ENCODE measurements around a stretch of chr3.

DNA sequence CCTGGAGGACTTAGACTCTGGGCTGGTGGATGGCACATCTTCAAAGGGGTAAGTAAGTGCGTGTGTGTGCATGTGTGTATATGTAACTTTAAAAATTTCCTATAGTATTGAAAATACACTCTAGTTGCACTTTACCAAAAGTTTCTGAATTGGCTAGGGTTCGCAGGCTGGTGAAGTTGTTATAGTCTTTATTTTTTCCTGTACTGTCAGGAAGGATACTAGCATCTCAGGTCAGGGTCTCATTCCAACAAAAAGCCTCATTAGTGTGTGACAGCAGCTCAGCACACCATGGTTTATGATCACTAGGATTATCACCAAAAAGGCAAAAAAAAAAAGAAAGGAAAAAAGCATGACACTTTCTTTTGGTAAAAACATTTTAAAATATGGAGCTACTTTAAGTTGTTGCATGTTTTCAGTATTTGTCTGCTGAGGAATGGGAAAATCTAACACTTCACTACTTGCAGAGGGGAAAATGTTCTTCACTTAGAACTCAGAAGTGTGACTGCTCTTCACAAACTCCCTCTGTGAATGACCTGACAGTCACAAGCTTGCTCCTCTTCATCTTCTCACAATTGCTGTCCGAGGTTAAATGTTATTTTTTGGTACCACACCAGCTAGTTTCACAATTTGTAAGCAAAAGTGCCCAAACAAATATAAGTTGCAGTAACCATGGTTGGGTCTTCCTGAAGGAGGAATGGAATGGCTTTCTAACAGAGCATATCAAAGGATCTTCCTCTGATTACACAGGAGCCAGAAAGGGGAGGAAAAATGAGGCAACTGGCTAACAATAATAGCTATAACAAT is 90.8 kb downstream of the WWTR1 start:
- PRO-cap, result no peak

DNA sequence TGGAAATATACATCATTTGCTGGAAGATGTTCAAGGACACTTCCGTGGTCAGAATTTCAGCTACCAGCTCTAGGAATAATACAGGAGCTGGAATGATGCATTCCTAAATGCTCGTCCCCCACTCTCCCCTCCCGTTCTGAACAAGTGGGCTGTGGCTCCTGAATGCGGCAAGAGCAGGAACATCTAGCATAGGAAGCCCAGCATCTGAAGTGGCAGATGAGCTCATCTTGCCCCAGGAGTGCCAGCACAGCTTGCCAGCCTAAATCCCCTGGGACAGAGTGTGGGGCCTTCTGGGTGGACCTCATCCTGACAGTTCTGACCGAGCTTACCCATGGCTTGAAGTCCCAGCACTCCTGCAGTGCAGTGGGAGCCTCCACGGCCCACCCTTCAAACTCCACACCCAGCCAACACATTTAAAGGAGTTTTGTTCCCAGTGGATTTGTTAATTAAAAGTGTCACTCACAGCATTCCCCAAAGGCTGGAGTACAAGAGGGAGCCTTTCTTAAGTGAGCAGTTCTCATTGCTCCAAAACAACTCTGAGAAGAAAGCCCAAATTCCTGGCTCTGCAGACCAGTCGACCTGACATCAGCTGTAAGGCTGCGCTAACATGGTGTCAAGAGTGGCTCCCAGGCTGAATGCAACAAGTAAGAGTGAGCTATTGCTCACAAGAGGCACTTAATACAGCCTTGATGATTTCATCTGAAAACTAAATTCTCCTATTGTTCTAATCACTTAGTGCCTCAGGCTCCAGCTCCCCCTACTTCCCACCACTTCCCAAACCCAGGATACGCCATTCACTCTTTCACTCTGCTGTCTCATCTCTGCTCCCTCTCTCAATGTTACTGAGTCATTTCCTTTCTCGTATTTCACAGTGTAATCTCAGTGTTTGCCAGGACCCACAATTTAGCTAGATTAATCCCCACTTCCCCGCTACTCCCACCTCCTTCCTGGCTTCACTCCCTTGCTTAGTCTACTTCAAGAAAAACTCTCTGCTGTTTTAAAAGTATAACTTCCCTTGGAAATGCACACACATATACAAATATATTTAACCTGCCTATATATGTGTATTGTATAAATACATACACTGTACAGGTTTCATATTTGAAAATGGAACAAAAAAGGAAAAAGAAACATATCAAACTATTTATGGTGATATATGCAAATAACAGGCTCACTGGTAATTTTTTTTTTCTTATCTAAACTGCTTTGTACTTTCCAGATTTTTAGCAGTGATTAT is 81.8 kb downstream of the WWTR1 start:
- PRO-cap, result bidirectional peak, plus-strand start at position 215 of the sequence, minus-strand start at position 138 of the sequence; bidirectional peak, plus-strand start at position 941 of the sequence, minus-strand start at position 652 of the sequence

DNA sequence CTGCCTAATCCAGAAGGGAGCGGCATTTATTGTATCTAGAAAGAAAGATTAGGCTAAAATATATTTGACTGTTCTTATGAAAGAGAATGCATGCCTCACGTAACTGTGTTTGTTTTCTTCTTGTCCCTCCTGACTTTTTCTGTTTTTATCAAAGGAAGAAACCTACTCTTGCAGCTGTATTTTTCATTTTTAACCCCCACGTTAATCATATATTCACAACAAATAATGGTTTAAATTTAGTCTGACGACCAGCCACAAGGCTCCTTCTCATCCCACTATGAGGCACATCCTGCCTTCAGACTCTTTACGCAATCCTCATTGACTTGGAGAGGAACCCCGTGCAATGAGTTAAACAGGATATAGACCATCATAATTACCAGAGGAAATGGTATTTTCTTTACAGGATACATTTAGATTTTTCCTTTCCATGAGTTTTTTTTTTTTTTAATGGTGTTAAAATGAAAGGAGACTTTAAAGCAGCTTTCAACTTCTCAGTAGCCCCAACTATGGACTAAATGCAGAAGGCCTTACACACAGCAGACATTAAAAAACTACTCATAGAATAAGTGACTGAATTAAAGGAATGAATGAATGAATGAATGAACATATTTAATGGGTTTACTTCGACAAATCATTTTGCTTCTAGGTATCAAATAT is 68.5 kb downstream of the WWTR1 start:
- PRO-cap, result bidirectional peak, plus-strand start at position 233 of the sequence, minus-strand start outside the sequence; bidirectional peak, plus-strand start at position 503 of the sequence, minus-strand start at position 279 of the sequence

DNA sequence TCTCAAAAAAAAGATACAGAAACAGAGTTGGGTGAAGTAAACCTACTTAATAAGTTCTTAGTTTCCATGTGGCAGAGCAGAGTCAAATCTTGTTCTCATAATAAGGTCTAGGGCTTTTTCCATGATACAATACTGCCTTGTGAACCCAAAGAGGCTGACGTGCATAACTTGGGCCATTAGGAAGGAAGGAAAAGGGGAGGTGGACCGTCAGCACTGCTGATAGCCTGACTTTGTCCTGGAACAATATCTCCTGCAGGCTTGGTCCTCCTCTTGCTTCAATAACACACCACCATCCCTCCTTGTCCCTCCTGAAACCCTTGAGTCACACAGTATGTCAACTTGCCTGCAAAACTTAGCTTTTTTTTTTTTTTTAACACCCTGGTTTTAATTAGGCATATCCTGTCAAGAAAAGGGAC is 67.2 kb downstream of the WWTR1 start:
- PRO-cap, result bidirectional peak, plus-strand start outside the sequence, minus-strand start at position 285 of the sequence

GRCh38 chr3:149703005-149703404 is 45.2 kb upstream of the WWTR1 start:
- PRO-cap, result no peak

- PRO-cap, result no peak
Observed at GRCh38 chr3:150022485-150023569, 52.1 kb upstream of the PFN2 start.

- PRO-cap, result no peak
Observed at GRCh38 chr3:150216027-150216490, 192.0 kb upstream of the TSC22D2 start.

GRCh38 chr3:150267284-150267715 is 140.8 kb upstream of the TSC22D2 start:
- PRO-cap, result no peak

GRCh38 chr3:150308618-150309155 is 99.4 kb upstream of the TSC22D2 start:
- PRO-cap, result no peak

DNA sequence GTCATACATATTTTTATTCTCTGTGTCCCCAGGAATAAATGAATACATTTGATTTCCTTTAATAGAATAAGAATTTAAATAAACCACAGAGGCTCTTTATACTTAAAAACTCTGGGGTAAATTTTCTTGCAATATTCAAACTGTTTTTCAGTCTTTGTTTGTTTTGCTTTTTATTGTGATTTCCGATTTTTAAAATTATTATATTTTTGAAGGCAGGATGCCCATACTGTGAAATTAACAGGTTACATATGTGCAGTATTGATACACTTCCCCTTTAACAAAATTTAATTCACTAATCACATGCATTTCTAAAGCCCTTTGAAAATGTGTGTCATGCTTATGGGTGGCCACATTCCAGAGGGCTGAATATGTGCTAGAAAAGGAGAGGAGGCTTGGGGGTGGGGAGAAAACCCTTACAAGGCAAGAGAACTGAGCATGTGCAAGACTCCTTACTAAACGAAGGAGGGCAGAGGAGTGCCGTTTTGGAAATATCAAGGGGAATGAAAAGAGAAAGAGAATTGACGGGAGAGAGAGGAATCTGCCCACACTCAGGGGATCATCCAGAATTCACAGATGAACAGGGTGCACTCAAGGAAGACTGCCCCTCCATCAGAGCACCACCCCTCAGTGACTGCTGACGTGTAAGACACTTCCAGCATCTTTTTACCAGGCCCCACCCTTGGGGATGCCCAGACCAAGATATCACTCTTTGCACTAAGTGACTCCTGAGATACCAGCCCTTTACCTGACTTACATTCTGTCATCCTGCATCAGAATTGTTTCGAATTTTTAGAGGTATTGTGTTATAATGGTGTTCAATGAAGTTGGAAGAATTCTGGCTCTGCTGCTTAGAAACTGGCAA is 38.0 kb upstream of the TSC22D2 start:
- PRO-cap, result bidirectional peak, plus-strand start at position 405 of the sequence, minus-strand start at position 361 of the sequence; bidirectional peak, plus-strand start at position 573 of the sequence, minus-strand start at position 636 of the sequence

DNA sequence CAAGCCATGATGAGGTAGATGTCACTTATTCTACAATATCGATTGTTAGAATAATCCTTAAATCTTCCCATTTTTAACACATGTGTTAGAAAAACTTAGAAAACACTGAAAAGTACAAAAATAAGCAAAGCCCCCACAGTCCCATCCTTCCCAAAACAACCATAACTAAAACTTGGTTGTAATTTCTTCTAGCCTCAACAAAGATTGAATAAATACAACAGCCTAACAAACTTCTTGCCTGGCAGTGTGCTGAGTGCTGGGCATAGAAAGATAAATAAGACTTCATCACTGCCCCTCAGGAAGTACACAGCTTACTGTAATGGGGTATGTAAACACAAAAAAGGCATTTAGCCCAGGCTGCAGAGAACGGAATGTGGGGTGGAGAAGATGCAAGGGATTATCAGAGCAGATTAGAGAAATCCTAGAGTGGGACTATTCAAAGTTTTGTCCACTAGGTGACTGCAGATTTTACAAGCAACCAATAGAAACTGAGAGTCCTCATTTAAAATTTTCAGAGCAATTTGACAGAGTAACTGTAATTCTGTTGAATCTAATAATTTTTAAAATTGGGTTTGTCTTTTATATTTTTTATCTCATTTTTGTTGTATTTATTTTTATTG is 35.4 kb upstream of the TSC22D2 start:
- PRO-cap, result unidirectional peak, minus-strand start at position 373 of the sequence

DNA sequence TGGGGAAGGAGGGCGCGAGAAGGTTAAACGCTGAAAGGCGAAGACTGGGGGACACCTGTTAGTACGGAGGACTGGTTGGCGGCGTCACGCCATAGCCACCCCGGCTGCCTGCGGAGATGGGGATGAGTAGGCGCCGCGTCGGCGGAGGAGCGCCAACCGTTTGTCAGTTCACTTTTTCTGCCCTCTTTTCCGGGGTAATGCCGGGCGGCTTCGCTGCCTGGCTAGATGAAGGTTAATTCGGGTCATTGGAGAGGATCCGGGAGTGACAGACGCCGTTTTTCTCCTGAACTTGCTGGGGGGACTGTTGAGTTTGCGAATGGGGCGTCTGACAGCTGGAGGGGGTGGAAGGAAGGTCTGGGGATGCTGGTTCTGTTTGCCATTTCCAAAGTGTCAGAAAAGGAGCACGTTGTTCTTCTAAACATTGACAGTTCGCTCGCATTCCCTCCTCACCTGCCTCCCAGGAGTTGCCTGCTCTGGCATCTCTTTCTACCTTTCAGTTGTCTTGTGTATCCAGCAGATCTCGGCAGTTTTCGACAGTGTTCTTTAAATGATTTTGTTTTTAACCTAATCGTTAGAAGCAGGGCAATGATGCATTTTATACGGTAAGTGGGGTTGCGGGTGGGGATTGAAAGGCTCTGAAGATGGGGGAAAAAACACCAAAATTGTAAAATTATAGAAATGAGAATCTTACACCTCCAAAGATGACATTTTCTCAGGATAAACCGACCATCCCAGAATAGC is 779 bp downstream of the SELENOT start:
- PRO-cap, result bidirectional peak, plus-strand start at position 170 of the sequence, minus-strand start at position 73 of the sequence

GRCh38 chr3:150607262-150607839 is 4.2 kb downstream of the SELENOT start:
- PRO-cap, result unidirectional peak, plus-strand start at chr3:150607509

- PRO-cap, result no peak
Observed at GRCh38 chr3:150632747-150633445, 29.8 kb downstream of the SELENOT start.

GRCh38 chr3:150741359-150742211 is 21.4 kb downstream of the SIAH2 start:
- PRO-cap, result no peak

- PRO-cap, result no peak
Observed at GRCh38 chr3:150754791-150755513, 8.0 kb downstream of the SIAH2 start.

- PRO-cap, result no peak
Observed at GRCh38 chr3:150779039-150779695, 16.2 kb upstream of the SIAH2 start.

DNA sequence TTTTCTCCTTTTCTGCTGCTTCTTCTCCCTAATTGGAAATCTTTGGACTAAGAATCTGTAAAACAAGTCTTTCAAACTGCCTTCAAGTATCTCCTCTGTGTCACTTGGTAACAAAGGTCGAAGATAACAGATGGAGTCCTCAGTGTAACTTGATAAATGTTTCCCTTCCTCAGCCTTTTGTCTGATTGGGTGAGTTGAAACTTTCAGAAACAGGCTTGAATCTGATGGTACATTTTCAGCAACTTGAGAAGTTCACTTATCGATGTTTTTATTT is 315 bp upstream of the CLRN1 start:
- PRO-cap, result no peak

DNA sequence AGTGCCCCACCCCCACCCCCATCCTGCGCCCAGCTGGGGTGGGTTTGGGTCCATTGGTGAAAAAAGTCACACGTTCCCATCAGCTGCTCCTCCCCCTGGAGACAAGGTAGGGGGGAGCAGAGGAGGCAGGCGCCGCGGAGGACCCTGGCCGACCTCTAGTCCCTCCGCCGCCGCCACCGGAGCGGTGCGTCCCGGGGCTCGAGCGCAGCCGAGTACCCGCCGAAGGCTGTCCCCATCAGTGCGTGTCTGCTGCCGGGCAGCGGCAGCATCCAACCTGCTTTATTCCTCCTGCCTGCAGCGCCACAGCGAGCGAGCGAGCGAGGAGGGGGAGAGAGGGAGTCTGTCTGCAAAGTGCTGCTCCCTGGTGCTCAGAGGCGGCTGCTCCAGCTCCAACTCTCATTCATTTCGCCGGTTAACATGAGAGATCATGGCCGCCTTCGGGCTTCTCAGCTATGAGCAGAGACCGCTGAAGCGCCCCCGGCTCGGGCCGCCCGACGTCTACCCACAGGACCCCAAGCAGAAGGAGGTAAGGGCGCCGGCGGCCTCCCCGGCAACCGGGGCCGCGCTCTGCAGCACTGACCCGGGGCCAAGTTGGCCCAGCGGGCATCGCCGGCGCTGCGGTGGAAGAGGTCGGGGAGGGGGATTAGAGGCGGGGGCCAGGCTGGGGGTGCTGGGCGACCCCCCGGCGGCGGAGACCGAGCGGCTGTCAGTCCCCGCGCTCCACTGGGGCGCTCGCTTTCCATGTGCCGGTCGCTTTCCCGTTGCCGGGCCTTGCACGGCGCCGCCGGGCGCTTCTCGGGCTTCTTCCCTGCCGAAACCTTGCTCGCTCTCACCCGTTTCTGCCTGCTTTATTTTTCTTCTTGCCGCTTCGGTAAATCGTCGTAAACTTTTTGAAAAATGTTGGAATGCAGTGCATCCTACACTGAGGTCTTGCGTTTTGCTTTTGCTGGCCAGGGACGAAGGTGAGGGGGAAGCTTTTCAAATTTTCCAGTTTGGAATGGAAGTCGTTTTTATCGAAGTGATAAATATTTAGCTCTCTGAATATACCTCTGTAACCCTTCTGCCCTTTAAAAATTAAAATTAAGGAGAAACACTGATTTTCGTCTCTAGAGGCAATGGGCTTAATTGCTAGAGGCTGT is 1.4 kb downstream of the MED12L start:
- PRO-cap, result bidirectional peak, plus-strand start at position 402 of the sequence, minus-strand start at position 248 of the sequence

- PRO-cap, result no peak
Observed at GRCh38 chr3:151187809-151188358, 15.1 kb downstream of the GPR171 start.

Measured in A673 (cell line).